Progenitor cell of endocrine pancreas (in vitro differentiated cells): ENCODE data around the genes DPY19L3 and WDR88.

DNA sequence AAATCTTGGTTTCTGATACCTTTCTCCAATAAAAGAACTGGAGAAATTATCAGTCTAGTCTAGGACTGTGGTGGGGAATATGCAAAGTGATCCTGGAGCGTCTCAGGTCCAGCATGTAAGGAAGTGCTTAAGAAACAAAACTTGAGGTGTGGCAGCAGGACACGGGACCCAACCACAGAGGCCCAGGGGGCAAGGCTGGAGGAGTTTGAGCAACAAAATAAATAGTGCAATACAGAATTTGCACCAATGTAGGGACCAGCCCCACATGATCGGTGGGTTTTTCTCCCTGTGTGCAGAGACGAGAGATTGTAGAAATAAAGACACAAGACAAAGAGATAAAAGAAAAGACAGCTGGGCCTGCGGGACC is 29.2 kb upstream of the DPY19L3 start:
- PRO-cap = no peak

DNA sequence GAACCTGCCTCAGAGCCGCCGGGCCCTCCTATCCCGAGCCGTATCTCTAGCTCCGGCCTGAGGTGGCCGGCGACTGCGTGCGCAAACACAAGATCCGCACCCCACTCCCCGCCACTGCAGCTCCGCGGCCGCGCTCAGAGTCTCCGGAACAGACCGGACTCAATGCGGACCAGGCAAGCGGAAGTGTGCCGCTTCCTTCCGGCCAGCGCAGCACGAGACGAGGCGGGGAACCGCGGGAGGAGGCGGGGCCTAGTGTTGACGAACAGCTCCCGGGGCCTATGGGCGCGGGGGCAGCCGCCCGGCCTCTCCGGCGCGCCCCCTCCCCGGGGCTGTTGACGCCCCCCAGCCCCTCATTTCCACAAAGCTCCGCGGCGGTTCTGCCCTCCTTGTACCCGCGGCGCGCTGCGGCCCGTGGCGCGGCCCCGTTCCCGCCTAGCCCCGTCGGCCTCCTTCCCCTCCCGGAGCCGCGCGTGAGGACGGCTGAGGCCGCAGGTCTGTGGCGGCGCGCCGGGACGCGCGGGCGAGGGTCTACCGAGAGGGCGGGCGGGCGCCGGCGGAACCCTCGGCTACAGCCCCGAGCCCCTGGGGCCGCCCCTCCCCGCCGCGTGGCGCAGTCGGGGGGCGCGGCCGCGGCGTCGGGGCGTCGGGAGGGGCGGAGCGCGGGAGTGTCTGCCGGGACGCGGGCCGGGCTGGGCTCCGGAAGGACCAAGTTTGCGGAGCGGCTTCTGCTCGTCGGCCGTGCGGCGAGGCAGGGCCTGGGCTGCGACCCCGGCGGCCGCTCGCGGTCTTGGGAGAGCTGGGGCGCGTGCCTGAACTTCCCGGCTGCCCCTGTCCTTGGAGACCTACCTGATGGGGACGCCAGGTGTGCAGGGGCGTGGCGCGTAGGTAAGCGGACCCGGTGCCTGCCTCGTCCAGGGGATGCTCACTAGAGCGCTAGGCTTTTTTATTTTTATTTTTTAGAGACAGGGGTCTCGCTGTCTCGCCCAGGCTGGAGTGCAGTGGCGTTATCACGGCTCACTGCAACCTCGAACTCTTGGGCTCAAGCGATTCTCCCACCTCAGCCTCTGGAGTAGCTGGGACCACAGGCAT is at the start of gene DPY19L3:
Gene DPY19L3, plus strand, starts transcription at position 353 of the 1,089 bp plus-strand sequence.
- PRO-cap = bidirectional peak, plus-strand start at position 354 of the sequence, minus-strand start at position 136 of the sequence; bidirectional peak, plus-strand start at position 708 of the sequence, minus-strand start at position 596 of the sequence

DNA sequence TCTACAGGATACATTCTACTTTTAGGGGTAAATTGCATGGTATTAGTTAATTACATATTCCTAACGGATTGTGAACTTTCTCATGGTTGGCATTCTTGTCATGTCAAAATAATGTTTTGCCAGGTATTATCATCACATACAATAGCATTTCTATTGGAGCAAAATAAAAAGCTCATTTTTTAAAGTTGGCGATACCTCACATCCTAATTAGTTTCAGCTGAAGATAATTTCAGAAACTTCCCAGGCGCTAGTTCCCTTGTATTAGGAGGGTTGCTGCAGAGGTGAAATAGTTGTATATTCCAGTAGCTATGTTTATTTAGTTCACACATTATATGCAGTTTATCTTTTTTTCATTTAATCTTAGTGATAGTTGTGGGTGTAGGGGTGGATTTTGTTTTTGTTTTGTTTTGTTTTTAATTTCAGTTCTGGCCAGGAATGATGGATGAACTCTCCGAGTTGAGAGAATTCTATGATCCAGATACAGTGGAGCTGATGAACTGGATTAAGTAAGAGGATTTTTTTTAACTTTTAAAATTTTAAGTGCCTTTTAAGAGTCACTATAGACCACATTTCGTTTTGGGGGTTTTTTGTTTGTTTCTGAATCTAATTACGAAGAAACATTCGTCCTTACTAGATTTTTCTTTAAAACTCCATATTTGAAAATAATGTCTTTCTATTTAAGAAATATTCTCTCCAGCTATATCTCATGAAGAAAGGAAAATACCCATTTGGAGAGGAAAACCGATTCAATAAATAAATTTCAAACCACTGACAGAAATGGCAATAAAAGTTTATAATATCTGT is 62.9 kb downstream of the DPY19L3 start:
- PRO-cap = no peak

DNA sequence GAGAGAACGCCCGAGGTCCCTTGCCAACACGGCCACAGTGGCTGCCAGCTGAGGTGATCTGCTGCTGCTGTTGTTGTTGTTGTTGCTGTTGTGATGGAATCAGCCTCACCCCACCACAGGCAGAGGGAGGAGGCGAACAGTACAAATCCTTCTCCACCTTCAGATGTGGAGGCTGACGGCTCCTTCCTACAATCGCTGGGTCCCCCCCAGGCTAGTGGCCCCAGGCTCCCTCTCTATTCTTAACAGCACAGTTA is 25.1 kb downstream of the ANKRD27 start:
- PRO-cap = no peak

DNA sequence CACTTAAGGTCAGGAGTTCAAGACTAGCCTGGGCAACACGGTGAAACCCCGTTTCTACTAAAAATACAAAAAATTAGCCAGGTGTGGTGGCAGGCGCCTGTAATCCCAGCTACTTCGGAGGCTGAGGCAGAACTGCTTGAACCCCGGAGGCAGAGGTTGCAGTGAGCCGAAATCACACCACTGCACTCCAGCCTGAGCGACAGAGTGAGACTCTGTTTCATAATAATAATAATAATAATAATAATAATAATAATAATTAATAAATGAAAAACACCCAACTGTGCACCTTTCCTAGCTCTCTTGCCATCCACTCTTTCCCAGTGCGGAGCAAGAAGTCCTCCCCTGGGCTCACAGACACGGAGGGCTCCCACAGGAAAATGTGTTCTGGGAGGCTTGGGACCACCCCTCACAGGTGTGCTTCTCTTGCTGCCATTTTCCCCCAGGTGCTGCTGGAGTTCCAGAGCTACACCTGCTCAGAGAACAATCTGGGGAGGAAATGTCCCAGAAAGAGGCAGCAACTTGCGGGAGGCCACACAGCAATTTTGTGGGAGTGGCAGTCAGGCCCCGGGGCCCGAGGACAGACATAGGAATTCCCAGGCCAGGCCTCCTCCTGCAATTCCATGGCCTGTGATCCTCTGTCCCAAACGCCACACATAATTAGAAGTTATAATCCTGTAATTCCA is 2.0 kb downstream of the RHPN2 start:
- PRO-cap = no peak

DNA sequence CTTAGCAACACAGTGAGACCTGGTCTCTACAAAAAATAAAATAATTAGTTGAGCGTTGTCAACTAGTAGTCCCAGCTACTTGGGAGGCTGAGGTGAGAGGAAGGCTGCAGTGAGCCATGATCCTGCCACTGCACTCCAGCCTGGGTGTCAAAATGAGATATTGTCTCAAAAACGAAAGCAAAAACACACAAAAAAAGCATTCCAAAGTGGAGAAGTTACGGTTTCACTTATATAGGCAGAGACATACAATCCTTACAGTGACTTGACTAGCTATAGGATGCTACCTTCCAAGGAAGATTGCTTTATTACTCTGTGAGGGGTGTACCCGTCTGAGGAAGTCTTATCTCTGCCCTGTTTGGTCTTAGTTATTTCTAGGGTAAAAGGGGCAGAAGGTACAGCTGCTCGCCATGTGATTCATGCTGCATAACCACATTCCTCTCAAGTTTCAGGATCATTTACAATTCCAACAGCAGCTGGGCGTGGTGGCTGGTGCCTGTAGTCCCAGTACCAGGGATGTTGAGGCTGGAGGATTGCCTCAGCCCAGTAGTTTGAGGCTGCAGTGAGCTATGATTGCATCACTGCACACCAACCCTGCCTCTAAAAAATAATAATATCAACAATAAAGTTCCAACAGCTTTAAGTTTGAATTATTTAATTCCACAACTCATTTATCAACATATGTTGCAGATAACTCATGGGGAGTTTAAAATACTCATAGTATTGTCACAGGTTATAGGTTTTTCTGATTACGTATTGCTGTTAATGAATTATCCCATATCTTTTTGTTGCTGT is 2.9 kb upstream of the GPATCH1 start:
- PRO-cap = unidirectional peak, plus-strand start at position 454 of the sequence

- PRO-cap = no peak
Measured at GRCh38 chr19:33132048-33132418, at the start of gene WDR88. Gene WDR88 (plus strand): TSS chr19:33132114.

- PRO-cap = no peak
Measured at GRCh38 chr19:33206930-33207483, 12.9 kb downstream of the LRP3 start.

GRCh38 chr19:33248545-33248836 is 22.8 kb upstream of the SLC7A10 start:
- PRO-cap = no peak

DNA sequence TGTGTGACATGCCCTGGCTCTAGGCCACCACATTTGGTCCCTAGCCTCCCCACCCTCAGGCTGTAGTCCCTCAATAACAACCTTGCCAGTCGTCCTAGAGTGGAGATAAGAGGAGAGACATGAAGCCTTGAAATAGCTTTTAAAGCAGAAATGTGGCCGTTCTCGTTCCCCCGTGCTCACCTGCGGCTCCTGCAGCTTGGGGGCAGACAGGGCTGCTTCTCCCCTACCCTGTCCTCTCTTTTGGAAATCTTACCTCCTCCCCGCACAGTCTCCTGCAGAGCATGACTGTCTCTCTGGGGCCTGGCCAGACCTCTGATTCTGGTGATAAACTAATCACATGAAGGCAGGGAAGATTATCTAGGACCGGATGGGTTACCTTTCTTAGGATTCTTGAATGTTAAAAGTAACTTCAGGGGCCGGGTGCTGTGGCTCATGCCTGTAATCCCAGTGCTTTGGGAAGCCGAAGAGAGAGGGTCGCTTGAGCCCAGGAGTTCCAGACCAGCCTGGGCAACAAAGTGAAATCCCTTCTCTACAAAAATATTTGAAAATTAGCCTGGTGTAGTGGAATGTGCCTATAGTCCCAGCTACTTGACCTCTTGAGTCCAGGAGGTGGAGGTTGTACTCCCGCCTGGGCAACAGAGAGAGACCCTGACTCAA is 8.2 kb downstream of the CEBPA start:
- PRO-cap = no peak

DNA sequence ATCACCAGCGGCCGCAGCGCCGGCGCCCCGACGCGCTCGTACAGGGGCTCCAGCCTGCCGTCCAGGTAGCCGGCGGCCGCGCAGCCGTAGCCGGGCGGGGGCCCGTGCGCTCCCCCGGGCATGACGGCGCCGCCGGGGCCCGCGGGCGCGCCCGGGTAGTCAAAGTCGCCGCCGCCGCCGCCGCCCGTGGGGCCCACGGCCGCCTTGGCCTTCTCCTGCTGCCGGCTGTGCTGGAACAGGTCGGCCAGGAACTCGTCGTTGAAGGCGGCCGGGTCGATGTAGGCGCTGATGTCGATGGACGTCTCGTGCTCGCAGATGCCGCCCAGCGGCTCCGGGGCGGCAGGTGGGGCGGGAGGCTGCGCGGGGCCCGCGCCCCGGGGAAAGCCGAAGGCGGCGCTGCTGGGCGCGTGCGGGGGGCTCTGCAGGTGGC is 383 bp downstream of the CEBPA start:
- PRO-cap = bidirectional peak, plus-strand start at position 315 of the sequence, minus-strand start at position 232 of the sequence

DNA sequence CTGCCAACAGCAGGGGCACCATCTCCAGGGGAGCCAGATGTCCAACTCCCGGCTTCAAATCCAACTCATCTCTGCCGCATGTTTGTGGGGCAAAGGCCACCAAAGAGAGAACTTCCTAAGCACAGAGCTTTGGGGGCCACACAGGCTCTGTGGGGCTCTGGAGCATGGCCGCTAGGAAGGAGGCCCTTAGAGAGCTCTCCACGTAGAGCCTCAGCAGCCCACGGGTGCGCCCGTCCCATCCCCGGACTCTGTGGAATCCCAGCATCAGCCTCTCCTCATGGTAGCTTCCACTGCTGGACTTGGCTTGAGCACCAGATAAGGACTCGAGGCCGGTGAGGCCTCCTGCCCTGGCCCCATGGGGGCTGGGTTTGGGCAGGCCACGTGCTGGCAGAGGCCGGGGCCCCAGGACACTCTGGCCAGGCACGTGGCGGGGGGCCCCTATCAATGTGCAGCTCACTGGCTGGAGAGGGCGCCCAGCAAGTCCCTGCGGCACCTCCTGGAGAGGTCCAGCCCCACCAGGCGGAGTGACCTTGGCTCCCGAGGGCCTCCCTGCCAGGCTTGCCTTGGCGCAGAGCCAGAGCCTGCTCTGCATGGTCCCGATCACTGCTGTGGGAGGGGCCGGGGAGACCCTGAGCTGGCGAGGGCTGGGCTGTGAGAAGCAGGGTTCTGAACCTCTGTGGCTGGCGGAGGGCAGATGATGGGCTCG is 18.8 kb downstream of the CEBPG start:
- PRO-cap = no peak

- PRO-cap = no peak
Measured at GRCh38 chr19:33422288-33422894, 48.9 kb downstream of the CEBPG start.

DNA sequence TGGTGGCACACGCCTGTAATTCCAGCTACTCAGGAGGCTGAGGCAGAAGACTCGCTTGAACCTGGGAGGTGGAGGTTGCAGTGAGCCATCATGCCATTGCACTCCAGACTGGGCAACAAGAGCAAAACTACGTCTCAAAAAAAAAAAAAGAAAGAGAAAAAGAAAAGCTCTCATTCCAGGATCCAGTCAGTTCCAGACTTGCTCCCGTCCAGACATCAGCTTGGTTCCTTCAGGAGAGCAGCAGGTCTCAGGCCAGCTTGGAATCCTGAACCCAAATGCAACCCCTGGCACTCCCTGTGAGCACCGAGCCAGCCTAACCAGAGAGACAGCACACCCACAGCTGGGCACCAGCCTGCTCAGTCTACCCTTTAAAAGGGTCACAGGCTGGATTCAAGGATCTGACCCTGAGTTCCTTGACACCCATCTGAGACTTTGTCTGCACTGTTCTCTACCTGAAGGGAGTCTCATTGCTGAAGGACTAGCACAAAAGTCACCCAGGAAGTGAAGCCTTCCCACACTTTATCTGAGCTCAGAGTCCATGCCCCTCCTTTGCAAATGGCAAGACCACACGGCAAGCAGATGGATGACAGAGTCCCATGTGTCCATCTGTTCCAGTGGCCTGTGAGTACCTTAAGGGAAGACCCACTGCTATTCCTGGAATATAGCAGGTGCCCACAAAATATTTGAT is 1.5 kb downstream of the PEPD start:
- PRO-cap = no peak

DNA sequence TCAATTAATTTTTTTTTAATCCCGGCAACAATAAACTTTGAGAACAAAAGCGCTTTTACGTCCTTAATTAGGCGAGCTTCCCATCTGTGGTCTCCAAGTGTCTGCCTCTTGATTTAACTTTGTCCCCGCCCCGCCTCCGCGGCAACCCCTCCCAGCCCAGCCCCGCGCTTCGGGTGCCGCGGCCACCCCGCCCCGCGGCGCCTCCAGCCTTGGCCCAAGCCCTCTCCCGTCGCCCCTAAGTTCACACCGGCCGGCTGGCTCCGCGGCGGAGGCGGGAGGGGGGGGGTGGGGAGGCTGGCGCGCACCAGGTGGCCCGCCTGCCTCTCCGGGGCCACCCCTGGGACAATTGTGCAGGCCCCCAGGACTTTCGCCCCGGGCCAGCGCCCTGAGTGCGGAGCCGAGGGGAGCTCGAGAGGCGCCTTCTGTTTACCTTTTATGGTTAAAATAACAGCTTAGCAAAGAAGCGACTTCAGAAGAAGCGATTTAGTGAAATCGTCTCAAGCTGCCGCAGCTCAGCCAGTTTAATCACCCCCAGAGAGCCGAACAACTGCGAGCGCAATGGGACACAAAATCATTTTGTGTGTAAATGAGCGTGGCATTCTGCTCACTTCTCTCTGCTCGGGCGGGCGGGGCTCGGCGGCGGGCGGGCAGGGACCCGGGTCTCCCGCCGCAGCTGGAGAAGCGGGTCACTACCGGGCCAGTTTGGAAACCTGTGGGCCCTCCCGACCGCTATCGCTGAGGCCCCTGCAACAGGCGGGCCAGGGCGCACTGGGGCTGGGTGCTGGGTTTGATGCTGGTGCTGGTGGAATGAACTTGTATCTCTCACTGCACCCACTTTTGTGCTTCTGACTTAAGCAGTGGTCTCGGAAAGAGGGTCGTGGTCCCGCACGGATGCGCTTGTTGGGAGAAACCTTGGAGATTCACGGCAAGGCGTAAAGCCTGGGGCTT is 1.4 kb downstream of the KCTD15 start:
- PRO-cap = bidirectional peak, plus-strand start at position 200 of the sequence, minus-strand start at position 237 of the sequence; unidirectional peak, minus-strand start at position 350 of the sequence; unidirectional peak, minus-strand start at position 809 of the sequence

DNA sequence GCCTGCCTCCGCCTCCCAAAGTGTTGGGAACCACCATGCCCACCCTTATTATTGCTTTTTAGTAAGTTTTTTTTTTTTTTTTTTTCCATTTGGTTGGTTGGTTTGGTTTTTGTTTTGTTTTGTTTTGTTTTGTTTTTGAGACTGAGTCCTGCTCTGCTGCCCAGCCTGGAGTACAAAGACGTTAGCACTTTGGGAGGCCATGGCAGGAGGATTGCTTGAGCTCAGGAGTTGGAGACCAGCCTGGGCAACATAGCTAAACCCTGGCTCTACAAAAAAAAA is 29.7 kb downstream of the LSM14A start:
- PRO-cap = no peak

DNA sequence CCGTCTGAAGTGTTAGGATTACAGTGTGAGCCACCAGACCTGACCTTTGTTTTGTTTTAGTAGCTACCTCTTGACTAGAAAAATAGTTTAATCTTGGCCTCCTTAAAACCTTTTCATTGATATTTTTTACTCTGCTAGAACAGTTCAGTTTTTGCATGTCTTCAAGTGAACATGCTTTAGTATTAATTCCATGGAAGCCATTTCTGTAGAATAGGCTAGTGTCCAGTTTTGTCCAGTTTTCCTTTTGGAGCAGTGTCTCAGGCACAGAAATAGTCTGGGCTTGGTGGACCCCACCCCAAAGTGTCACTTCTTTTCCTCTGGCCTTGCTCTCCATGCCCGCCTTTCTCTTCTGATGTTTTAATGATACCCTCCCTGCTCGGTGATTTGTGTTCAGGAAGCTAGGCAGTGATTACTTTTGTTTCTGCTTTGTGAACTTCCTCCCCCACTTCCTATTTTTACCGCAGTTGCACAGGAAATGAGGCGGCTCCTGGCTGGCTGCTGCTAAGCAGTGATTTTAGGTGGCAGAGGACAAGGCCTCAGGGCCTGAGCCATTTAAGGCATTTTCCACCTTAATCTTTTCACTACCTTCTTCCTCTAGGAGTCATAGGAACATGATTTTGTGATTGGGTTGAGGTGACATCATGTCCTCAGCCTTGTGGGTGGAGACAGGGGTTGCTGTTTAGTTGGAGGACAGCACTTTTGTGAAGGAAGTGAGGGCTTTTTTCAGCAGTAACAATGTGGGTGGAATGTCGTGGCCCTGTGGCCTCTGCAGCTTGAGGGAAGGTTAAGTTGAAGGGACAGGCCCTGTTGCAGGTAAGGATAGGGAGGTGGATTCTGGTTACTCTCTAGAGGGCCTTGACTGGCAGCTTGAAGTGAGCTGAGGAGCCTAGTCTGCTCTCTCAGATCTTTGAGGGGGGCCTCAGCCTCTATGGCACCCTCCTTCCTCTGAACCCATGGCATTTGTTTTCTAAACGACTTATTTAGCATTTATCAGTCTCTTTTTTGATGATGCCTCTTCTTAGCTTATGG is 15.6 kb downstream of the GARRE1 start:
- PRO-cap = no peak

GRCh38 chr19:34309611-34310204 is 55.3 kb upstream of the GPI start:
- PRO-cap = no peak

- PRO-cap = no peak
Measured at GRCh38 chr19:34319634-34320126, 45.3 kb upstream of the GPI start.

GRCh38 chr19:34366186-34366722 is 1.3 kb downstream of the GPI start:
- PRO-cap = no peak